ENCODE results near the gene DBX2.

DNA sequence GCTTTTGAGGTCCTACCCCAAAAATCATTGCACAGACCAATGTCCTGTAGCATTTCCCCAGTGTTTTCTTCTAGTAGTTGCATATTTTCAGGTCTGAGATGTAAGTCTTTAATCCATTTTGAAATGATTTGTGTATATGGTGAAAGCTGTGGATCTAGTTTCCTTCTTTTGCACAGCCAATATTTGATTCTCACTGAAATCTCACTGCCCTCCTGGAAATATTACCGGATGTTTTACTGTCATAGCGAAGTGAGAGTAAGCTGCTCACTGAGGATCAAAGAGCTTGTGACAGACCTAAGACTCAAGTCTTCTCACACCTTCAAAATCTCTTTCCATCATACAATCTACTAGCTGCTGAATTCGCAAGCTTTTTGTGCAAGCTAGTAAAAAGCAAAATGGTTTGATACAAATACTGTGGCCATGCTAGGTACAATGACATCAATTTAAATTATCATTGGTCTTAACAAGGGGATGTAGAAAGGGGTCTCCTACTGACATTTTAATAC lies 3.9 kb downstream of the LRRK2 start:
- PRO-cap, 8 experiments, result no peak in any of the 8 experiments

GRCh38 chr12:40827722-40828121 lies 135.5 kb downstream of the CNTN1 start:
- PRO-cap, 8 experiments, result no peak in any of the 8 experiments

DNA sequence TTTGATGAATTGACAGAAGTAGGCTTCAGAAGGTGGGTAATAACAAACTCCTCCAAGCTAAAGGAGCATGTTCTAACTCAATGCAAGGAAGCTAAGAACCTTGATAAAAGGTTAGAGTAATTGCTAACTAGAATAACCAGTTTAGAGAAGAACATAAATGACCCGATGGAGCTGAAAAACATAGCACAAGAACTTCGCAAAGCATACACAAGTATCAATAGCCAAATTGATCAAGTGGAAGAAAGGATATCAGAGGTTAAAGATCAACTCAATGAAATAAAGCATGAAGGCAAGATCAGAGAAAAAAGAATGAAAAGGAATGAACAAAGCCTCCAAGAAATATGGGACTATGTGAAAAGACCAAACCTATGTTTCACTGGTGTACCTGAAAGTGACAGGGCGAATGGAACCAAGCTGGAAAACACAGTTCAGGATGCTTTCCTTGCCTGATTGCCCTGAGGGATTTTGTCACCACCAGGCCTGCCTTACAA lies 93.3 kb downstream of the PDZRN4 start:
- PRO-cap, 8 experiments, result no peak in any of the 8 experiments

- PRO-cap, 8 experiments, result no peak in any of the 8 experiments
Measured at GRCh38 chr12:42024141-42024491, 120.6 kb downstream of the GXYLT1 start.

DNA sequence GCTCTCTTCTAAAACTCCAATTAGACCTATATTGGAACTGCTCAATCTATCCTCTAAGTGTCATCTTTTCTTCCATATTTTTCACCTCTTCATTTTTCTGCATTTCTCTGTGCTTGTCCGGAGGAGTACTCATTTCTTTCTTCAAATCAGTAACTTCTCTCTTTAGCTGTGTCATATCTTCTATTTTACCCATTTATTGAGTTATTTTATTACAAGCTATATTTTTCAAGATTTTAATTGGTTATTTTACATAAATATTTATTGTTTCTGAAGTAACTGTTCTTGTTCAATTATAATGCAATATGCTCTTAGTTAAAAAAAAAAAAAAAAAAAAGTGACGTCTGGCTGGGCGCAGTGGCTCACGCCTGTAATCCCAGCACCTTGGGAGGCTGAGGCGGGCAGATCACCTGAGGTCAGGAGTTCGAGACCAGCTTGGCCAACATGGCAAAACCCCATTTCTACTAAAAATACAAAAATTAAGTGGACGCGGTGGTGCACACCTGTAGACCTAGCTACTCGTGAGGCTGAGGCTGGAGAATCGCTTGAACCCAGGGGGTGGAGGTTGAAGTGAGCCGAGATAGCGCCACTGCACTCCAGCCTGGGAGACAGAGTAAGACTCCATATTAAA lies 31.9 kb downstream of the YAF2 start:
- PRO-cap, 8 experiments, result no peak in any of the 8 experiments

DNA sequence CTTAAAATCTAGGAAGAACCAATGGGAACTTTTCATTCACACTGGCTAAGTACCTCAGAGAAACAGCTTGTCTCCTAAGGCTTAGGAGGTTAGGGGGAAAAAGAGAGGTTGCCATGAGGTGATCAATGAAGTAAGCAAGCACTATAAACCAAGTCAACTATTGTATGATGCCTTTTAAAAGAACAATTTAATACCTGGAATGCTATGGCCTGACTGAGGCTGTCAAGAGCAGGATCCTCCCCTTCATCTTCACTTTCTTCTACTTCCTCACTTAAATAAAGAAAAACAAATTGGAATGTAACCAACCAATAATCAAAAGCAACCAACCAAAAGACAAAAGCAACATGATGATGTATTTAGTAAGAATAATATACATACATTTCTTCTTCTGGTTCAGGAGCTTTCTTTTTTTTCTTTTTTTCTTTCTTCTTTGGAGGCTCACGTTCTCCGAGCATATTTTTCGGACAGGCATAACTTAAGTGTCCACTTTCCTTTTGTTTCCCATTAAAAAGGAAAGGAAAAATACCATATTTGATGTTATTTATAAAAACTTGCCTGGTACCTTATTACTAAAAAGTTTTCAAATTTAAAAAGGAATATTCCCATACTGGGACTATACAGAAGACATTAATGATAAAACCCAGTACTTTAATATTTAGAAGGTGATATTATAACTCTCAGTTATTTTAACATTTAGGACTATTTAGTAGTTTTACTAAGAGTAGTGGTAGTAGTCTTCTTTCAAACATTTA lies 12.2 kb downstream of the ZCRB1 start:
- PRO-cap, 8 experiments, result no peak in any of the 8 experiments

DNA sequence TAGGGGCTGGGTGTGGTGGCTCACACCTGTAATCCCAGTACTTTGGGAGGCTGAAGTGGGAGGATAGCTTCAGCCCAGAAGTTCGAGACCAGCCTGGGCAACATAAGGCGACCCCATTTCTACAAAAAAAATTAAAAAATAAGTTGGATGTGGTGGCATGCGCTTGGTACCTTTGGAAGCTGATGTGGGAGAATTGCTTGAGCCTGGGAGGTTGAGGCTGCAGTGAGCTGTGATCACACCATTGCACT lies 38.3 kb downstream of the PPHLN1 start:
- PRO-cap, 8 experiments, result peak in 5 of 8 experiments; most common plus-strand start position 172 of the sequence (in 5)

- PRO-cap, 8 experiments, result no peak in any of the 8 experiments
Measured at GRCh38 chr12:42587762-42588469, 1.6 kb downstream of the PRICKLE1 start.

- PRO-cap, 8 experiments, result no peak in any of the 8 experiments
Measured at GRCh38 chr12:42885761-42886179, 296.2 kb upstream of the PRICKLE1 start.

- PRO-cap, 8 experiments, result peak in 2 of 8 experiments; most common plus-strand start chr12:44836146 (in 2); most common minus-strand start chr12:44835991 (in 1)
Measured at GRCh38 chr12:44835437-44836432, 40.4 kb downstream of the NELL2 start.

DNA sequence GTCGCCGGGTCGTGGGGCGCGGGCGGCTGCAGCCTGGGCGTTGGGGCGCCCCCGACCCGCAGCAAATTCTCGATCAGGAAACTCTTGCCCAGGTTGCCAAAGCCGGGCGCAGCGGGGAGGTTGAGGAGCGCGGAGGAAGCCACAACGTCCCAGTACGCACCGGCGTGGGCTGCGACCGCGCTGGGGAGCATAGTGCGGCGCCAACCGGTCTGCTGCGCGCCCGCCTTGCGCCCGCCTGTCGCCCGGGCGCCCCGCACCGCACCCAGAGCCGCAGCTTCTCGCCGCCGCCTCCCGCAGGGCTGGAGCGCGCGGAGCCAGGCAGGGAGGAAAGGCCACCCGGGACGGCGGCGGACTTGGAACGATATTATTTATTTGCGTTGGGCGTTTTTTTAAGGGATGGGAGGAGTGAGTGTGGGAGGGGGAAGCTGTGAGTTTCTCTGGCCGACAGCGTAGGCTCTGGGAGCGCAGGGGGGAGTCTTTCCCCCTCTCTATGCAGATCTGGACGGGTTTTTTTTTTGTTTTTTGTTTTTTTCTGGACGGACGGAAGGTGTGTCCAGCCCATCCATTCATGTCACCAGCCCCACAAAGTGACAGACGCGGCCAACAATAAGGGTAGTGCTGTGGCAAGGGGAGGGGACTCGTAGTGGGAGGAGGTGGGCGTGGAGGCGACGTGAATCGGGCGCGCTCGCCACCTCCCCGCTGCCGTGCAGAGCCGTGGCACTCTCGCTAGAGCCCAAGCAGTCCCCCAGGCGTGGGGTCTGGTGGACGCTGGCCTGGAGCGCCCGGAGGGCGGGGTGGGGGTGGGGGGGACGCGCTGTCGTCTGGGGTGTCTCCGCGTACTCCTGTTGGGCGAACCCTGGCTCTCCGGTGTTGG lies at the start of gene DBX2:
Gene DBX2, minus strand, starts transcription at position 363 of the 874 bp plus-strand sequence.
- PRO-cap, 8 experiments, result no peak in any of the 8 experiments

DNA sequence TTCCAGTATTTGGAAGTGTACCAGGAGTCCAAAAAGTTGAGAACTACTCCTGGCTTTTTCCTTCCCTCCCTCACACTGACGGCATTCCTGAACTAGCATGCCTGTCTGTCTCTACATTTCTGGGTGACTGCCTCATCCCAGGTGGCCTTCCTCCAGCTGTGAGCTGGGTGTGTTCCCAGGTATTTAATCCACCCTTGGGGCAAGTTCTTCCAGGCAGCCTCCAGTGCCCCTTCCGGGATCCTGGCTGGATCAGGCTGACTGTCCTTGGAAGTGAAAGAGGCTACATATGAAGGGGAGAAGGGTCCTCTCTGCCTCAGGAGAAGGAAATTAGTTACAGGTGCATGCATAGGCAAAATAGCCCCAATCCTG lies 19.8 kb downstream of the ANO6 start:
- PRO-cap, 8 experiments, result no peak in any of the 8 experiments

- PRO-cap, 8 experiments, result no peak in any of the 8 experiments
Measured at GRCh38 chr12:45281918-45282405, 66.1 kb downstream of the ANO6 start.

GRCh38 chr12:45328062-45328424 lies 112.1 kb downstream of the ANO6 start:
- PRO-cap, 8 experiments, result no peak in any of the 8 experiments

GRCh38 chr12:45409967-45410314 lies 194.0 kb downstream of the ANO6 start:
- PRO-cap, 8 experiments, result no peak in any of the 8 experiments

DNA sequence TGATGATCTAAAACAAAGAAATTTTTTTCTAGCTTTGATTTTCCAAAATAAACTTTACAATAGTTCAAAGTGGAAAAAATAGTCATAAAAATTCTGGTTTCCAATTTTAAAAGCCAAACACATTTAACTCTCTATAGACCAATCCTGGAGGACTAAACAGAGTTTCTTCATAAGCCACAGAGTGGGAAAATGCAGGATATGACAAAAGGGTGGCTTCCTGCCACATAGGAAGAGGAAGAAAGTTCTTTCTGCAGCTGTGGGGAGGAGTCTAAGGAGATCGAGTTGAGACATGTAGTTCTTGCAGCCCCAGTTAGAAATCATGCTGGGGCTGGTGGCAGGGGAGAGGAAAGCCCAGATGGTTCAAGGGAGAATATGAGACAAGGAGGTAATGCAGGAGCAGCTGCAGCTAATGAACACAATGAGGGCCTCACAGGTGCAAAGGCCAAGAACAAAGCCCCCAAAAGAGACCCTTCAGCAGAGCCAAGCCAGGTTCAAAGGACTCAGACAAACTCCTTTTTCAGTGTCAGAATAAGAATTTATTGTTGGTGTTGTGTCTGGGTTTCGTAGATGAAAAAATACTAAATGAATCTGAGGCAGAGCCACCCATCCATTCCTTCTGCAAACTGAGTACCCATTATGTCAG lies 84.9 kb upstream of the ARID2 start:
- PRO-cap, 8 experiments, result no peak in any of the 8 experiments

DNA sequence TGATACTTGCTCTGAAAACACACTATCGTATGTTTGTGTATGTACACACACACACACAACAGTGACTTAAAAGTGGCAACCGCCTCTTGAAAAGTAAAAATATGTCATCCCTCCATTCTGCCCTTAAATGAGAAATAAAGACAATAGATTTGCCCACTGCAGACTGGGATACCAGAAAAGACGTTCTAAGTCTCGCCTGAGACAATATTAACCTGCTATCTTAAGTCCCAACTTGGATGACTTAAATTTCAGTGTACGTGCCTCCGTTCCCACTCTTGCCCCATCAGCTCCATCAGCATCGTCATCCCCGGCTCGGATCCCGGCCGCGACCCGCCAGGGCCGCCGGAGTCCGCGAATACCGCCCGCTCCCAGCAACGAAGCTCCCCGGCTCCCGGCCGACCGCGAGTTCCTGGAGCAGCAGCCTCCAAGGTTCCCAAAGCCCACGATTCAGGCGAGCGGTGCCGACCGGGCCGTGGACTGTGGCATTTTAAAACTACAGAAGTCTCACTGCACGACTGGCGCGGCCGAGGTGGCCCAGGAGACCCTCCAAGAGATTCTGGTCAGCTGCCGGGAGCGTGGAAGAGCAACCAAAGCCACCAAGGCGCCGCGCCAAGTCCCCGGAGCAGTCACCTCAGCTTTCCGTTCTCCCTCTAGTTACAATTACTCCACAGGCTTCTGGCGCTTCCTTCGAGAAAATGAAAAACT lies 2.7 kb upstream of the ARID2 start:
- PRO-cap, 8 experiments, result peak in 4 of 8 experiments; most common plus-strand start position 272 of the sequence (in 2); most common minus-strand start position 558 of the sequence (in 2)

DNA sequence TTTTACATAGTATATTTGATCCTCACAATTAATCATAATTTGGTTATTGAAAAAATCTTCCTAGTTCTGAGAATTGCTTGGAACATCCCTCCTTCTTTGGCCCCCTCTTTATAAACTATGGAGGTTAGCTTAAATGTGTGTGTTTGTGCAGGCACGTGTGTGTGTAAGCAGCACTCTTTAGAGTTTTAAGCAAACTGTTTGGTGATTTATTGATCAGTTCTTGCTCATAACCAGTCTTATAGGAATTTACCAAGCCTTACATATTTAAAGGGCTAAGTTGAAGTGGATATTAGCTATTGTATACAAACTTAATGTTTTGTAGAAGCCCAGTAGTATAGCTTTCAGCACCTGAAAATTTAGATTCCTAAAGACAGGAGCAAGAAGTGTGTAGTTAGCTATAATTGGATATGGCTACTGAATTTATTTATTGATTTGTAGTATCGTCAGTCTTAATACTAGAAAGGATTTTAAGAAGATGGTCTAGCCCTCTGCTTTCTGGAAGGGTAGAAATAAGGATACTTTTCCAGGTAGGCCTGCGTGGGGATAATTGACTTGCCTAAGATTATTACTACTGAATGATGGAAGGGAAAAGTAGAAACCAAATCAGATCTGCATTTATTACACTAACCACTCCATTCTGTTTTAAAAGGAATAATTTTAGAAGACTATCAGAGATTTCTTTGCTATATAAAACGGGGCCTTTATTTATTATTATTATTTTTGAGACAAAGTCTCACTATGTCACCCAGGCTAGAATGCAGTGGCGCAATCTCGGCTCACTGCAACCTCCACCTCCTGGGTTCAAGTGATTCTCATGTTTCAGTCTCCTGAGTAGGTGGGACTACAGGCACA lies 15.6 kb downstream of the ARID2 start:
- PRO-cap, 8 experiments, result no peak in any of the 8 experiments

- PRO-cap, 8 experiments, result peak in 8 of 8 experiments; most common plus-strand start chr12:45989794 (in 4); most common minus-strand start chr12:45989823 (in 4)
Measured at GRCh38 chr12:45989652-45990168, 664 bp downstream of the SCAF11 start.

DNA sequence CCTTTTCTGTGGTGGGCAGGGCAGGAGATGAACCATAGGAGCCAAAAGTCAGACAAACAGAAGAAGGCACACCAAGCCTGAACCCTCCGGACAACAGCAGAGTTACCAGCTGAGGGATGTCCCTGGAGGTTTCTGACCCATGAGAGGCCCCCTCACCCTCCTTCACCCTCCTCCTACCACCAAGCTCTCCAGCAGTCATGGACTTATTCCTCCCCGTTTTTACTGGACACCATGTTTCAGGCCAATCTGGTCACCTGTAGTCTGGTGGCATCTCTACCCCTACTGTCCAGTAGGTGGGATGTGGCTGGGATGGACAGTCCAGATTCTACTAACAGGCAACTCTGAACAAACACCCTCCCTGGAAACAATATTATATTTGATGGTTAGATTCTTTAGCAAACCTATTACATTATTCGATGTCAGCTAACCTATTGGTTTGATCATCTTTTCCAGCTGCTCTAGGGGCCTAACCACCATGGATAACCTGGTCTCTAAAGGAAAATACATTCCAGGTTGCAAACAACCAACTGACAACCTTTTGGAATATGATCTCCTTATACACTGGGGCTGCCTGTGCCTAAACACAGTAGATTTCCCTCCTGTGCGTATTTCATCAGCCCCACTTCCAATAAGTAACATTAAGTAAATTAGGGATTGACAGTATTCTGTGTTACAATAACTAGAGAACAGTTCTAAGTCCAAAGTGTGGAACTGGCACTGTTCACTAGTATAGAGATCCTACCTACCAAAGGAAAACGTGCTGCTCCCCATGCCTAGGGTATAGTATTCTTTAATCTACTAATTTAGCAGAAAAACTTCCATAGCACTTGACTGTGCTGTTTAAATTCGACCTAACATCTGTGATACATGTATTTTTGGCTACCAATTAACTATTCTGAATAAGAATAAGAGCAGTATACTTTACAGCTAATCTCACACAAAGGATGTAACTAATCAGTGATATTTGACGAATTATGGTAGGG lies 82.9 kb downstream of the SLC38A1 start:
- PRO-cap, 8 experiments, result peak in 2 of 8 experiments; most common minus-strand start position 190 of the sequence (in 1)